ENCODE measurements around a stretch of chr15.

DNA sequence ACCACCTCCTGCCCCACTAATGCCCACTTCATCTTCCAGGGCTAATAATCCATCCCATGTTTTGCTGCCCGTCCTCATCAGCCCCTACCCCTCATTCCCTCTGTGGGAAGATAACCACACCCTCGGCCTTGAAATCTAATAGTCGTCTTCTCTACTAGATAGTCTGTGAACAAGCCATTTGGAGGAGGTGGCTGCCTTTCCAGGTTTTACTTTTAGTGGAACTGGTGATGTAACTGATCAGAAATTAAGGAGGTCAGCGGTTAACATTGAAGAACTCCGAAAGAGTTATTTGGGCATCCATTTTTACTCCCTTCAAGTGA lies 1.2 kb downstream of the FEM1B start:
- RRBS, result no CpG with 5 or more reads among the region's 5 CpGs

DNA sequence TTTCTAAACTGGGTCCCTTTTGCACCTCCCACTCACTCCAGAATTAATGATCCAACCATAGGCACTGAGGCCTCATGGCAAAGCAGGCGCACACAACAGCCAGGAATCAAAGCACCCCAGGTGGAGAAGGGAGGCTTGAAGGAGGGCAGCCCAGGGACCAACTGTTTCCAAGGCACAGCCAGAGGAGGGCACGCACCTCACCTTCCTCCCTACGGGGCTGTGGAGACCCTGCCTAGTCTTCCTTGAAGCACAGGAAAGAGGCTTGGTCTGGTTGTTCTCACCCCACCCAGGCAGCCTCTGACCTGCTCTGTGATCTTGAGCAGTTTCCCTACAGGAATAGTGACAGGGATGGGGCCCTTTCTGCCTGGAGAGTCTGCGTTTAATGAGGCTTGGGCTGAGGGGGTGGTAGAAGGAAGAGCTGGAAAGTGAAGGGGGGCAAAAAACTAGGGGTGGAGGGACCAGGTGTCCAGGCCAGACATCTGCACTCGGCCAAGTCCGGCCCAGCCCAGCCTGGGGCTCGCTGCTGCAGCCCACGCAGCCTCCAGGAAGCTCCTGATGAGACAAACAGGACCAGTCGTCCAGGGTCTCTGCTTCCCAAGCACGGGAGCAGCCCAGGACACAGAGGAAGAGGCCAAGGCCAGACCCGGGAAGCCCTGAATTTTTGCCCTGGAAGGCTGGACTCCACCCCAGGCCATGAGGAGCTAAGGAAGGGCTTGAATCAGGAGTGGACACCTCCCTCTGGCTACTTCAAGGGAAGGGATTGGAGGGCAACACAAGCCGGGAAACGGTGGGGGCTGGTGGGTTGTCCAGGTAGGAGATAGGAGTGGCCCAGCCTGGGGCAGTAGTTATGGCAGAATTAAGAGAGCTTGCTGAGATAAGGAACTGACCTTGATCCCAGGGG lies 89.8 kb downstream of the ANP32A start:
- RRBS, result 13% methylated on average over 1 of the region's 13 CpGs

DNA sequence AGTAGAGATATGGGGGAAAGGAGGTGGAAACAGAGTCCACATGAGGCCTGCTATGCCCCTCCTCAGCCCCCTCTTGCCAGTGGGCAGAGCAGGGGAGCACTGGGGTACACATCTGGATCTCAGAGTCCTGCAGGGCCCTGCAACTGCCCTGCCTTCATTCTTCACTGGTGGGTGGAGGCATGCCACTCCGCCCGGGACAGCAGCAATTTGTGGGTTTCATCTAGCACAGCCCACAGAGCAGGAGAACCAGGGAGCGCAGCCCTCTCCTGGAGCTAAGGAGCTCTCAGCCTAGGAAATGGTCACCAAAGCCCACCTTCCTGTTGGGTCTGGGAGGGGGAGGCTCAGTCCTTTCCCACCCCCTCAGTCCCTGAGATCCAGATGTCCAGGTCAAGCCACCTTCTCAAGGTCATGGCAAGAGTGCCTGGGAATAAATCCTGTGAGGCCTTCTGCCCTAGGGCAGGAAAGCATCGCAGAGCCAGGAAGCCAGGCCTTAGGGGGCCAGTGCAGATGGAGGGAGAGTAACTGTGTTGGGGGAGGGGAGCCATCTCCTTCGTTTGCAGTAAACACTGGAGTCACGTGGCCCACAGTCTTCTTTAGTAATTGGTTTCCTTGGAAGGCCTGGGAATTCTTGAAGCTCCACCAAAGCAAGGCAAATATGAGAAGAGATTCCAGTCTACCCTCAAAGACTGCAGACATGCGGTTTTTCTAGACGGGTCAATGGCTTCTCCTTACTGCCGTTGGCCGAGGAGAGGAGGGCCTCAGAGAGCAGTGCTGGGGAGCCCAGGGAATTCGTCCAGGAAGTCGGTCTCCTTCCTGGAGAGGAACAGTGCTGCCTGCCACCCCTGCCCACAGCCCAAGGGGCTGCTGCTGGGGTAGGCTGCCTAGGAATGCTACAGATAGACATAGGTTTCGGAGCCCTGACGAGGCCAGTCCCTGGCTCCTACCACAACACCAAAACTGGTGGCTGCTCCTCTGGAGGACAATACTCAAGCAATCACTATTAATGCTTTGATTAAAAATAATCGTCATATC lies 30.8 kb downstream of the ANP32A start:
- RRBS, result no CpG with 5 or more reads among the region's 15 CpGs

DNA sequence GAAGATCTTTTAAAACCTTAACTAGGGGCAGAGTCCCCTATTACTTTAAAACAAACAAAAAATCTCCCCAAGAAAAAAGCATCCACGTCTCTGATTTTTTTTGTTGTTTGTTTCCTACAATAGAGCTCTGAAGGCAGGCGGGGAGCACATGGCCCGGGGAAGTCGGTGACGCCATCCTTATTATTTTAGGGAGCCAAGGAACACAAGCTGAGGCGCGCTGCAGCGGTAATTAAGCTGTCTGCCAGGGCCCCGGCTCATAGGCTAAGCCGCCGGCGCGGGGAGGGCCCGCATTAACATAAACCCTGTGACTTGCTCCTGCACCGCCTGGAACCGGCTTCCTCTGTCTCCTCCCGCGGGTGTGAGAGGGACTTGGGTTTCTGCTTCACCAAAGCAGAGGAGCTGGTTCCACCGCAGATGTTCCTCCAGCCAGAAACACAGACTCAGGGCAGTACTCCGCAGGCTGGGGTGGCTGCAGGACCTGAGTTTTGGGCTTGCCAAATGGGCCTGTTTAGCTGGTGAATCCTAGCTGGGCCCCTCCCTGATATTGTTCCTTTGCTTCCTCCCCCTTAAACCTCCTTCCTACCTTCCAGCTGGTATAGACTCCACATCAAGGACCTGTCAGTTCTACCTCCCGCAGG lies 25.4 kb downstream of the ANP32A start:
- RRBS, result 1% methylated on average over 11 of the region's 21 CpGs

GRCh38 chr15:69083936-69084647 lies 69.6 kb downstream of the NOX5 start:
- RRBS, result no CpG with 5 or more reads among the region's 4 CpGs

- RRBS, result no CpG with 5 or more reads among the region's 10 CpGs
These were observed 43.1 kb upstream of the GLCE start for GRCh38 chr15:69117222-69117912.

DNA sequence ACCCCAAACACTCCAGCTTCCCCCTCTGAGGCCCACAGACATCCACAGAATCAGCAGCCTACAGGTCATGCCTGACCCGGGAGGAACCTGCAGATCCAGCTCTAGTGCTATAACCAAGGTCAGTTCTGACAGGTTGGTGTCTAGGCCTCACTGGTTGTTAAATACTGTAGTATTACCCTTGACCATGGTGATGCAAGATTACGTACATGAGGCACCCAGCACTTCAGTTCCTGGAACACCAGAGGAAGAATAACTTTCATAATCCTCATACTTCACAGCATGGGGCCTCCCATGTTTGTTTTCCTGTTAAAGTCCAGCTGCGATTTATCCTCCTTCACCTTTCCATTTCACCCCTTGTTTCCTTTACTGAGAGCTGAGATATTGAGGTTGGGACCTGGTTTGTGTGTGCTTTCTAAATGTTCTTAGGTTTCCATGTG lies 34.4 kb upstream of the GLCE start:
- RRBS, result no CpG with 5 or more reads among the region's 3 CpGs

DNA sequence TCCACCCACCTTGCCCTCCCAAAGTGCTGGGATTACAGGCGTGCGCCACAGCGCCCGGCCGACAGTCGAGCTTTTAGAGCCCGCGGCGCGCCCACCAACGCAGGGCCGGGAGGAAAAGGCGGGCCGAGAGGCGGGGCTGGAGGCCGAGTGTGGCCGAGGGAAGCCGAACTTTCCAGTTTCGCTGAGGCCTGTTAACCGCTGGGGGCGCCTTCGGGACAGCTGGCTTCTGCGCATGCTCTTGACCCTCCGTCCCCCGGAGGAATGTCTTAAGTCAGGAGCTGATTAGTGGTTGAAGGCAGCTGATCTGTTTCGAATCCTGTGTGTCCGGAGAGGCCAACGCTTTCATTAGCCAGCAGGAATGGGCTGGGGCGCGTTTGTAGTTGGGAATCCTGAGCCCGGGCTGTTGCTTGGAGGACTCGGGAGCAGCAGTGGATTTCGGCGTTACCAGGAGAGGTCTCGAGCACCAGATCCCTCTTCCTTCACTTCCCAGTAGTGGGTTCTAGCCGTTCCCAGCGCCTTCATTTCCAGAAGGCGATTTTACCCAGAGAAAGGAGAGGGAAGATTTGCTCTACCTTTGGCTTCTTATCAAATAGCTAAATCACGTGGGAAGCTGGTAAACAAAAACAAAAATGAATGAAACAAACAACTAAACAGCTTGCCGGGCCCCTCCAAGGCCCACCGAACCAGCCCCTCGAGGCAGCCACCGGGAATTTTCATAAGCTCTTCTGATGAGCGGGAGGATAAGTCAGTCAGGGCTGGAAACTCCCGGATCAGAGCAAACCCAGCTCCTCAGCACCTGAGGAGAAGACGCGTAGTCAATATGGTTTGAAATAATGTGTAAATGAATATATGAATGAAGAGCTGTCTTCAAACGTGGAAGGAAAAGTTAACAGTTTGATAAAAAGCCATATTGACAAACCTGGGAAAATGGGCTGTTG lies 10.3 kb downstream of the RPLP1 start:
- RRBS, result 2% methylated on average over 20 of the region's 48 CpGs

DNA sequence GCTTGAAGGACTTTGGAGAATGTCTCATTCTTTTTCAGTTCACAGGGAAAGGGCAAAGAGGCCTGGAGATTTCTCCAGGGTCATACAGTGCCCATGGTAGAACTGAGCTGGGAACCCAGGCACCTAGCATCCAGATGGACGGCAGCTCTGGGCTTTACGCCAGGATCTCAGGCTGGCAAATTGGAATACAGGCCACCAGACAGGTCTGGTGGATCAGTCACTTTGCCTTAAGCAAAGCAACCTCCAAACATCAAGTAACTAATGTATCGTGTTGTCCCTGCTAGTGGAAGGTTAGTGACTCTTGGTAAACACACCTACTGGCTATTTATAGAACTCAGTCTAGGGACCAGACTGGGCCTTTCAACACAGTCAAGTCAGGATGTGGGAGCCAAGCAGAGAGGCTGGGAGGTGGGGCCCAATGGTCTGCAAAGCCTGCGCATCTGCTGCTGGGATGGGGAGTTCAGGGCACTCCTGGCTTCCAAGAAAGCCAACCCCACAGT lies 30.1 kb downstream of the RPLP1 start:
- RRBS, result no CpG with 5 or more reads among the region's 4 CpGs

DNA sequence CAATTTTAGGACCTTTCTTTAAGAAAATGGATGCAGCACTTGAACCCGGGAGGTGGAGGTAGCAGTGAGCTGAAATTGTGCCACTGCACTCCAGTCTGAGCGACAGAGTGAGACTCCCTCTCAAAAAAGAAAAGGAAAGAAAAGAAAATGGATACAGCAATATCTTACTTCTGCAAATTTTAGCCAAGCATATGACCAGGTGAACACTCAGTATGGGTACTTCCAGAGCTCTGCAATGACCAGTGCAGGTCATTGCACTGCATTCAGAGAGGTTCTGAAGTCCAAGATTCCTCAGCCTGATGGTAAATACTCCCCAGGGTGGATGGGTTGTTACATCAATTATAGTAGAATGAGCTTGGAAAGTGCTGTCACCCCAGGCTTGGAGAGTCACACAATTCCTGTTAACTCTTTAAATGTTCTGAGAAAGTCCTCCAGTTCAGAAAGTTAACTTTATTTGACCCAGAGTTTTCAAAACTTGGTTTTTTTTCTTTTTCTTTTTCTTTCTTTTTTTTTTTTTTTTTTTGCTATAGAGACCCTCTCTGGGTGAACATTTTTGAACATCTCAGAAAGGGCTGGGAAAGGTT lies 103.7 kb downstream of the RPLP1 start:
- RRBS, result no CpG with 5 or more reads among the region's 2 CpGs

- RRBS, result no CpG with 5 or more reads among the region's 4 CpGs
These were observed 282.5 kb downstream of the RPLP1 start for GRCh38 chr15:69735172-69735527.

- RRBS, result no CpG with 5 or more reads among the region's 6 CpGs
These were observed 308.0 kb downstream of the RPLP1 start for GRCh38 chr15:69760247-69761291.

GRCh38 chr15:69808764-69809363 lies 288.9 kb downstream of the TLE3 start:
- RRBS, result no CpG with 5 or more reads among the region's 4 CpGs

- RRBS, result no CpG with 5 or more reads among the region's 5 CpGs
These were observed 55.1 kb downstream of the TLE3 start for GRCh38 chr15:70042405-70043147.

DNA sequence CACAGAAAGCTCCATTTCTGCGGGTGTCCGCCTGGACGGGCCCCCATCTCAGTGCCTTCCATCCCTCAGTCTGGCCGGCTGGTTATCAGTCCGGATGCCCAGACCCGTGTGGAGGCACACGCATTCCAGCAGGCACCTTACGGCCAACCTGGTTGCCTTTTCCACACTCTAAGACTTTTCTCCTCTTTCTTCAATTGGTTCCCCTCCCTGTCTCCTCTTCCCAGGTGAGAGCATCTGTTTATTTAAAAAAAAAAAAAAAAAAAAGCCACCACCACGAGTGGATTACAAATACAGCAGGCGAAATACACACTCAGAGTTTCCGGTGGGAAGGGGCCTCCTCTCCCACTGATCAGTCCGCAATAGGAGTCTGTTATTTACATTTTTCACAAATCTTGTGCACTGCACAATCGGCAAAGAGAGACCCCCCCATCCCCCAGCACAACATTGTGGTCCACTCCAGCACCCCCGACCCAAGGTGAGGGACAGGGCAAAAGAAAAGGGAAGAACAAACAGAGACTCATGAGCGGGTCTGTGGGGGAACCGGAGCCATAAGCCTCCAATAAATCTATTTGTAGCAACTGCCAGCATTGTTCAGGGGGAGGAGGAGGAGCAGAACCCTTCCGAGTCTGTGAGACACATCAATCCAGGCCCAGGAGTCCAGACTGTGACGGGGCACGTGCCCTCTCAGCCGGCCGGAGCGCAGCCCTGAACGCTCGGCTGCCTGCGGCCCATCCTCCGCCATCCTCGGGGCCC lies 48.3 kb downstream of the TLE3 start:
- RRBS, result no CpG with 5 or more reads among the region's 27 CpGs

- RRBS, result no CpG with 5 or more reads among the region's 10 CpGs
These were observed 33.7 kb downstream of the TLE3 start for GRCh38 chr15:70063908-70064569.

DNA sequence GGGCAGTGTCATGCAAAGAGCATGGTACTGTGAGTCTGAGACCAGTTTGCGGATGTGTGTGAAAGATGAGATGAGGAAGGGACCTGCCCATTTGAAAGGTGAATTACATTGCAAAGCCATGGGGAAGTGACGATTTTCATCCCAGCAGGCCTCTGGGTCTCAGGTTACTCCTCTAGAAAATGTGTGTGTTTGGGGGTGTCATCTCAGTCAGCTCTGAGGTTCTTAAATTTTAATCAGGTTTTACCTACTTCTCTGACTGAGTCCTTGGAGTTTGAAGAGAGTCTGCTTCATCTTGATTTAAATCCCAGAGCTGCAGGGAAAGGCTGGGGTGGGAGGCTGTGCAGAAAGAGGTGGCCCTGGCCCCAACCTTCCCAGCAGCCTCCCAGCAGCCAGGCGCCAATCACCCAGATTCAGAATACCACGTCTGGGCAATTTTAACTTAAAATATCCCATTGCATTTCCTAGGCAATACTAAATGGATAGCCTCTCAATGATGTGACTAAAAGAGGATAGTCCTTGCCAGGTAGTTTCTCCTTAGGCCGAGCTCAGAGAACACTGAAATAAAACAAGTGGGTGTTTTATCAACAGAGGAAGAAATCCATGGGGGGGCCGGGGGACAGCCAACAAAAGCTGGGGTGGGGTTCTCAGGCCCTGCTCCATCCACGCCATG lies 15.9 kb downstream of the TLE3 start:
- RRBS, result no CpG with 5 or more reads among the region's 7 CpGs

DNA sequence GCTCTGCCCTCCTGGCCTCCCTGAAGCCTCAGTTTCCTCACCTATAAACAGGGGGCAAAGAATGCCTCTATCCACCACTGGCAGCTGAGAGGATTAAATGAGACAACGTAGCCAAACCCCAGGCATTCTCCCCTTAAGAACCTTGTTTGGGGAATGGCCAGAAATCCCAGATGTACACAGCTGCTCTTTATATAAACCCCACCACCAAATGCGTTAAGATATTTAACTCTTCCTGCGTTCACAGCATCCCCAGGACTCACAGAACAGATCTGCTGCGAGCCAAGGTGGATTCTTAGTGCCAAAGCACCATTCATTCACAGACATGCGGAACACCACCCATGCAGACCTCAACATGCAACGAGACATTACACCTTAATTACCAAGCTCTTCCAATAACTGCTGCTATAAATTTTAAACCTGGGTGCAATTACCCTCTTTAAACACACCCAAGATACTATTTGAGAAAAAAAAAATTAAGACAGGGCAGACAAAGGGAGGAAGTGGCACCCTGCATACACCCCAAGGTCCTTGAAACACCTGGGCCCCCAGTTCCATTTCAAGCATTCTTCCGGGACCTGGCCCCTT lies 5.1 kb downstream of the TLE3 start:
- RRBS, result no CpG with 5 or more reads among the region's 7 CpGs

- RRBS, result no CpG with 5 or more reads among the region's 2 CpGs
These were observed 3.5 kb downstream of the TLE3 start for GRCh38 chr15:70094214-70094616.

DNA sequence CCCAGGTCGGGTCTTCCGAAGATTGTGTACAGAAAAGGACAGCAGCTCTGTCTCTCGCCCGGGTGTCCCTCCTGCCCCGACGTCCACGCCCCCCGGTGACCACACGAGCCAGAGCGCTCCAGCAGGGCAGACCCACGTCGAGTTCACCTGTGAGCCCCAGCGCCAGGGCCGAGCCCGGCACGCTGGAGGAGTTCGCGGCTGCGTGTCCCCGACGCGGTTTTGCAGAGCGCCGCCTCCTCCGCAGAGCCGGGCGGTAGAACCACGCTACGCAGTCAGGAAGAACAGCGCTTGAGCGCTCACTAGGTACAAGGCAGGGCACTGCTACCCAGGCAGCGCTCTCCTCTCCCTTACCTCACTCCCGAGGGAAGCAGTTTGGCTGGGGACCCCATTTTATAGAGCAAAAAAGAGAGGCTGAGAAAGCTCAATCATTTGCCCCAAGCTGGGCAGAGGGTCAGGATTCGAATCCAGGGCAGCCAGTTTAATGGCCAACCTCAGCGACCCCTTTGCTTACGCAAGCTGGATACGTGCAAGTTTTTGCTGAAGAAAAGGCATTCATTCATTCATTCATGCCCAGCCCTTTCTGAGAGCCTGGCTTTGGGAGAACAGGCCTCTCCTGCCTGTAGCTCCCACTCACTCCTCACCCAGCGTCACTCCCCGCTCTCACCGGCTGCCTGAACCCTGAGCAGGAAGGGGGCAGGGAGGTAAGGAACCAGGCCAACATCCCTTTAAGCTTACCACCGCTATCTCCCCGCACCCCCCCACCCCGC lies 3.1 kb upstream of the TLE3 start:
- RRBS, result under 1% methylated on average over 16 of the region's 43 CpGs

Measured in T47D (cell line).